ENCODE measurements around a stretch of chr2.

DNA sequence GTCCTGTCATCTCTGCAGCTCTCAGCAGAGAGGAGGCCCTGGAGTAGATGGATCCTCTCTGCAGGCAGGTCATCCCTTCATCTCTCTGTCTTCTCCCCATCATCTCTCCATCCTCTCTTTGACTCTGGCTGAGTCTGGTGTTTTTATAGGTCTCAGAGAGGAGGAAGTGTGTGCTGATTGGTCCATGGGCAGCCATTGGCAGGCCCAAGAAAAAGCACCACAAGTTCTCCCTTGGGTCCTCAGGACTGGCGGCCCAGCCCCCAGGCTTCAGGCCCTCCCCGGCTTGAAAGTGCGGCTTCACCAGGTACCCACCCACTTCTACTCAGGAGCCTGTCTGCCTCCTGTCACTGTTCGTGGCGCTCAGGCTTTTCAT lies 34.5 kb downstream of the FBXO48 start:
- PRO-cap, 10 experiments = no peak in any of the 10 experiments

- PRO-cap, 10 experiments = no peak in any of the 10 experiments
Observed at GRCh38 chr2:68721269-68721944, 13.2 kb upstream of the ARHGAP25 start.

GRCh38 chr2:68737684-68738219 lies 3.1 kb downstream of the ARHGAP25 start:
- PRO-cap, 10 experiments = peak in 3 of 10 experiments; most common plus-strand start chr2:68737934 (in 1); most common minus-strand start chr2:68737804 (in 2)

GRCh38 chr2:68813163-68814082 lies 57.8 kb downstream of the BMP10 start:
- PRO-cap, 10 experiments = no peak in any of the 10 experiments

- PRO-cap, 10 experiments = no peak in any of the 10 experiments
Observed at GRCh38 chr2:68826275-68826474, 45.0 kb downstream of the BMP10 start.

DNA sequence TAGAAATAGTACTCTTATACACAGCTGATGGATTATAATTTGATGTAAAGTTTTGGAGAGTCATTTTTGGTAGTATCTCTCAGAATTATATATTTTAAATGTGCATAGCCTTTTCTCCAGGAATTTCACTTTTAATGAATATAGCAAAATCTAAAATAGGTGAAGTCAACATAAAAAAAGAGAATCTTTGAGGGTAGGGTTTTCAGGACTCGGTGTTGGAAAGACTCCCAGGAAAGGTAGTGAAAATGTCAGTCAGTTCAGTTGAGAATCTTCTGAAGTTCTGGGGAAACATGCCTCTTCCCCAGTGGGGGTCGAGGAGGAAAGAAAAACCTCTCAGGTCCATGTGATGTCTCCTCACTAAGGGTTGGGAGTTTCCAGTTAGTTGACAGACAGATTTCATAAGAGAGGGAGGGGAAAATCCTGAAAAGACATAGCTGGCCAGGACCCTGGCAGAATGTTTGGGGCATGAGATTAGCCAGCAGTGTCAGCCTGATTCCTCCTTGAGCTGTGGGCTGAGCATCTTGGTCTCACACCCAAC lies 14.1 kb downstream of the BMP10 start:
- PRO-cap, 10 experiments = no peak in any of the 10 experiments

- PRO-cap, 10 experiments = peak in 4 of 10 experiments; most common plus-strand start chr2:69083671 (in 1); most common minus-strand start chr2:69083554 (in 4)
Observed at GRCh38 chr2:69083108-69083917, 70.3 kb downstream of the ANTXR1 start.

DNA sequence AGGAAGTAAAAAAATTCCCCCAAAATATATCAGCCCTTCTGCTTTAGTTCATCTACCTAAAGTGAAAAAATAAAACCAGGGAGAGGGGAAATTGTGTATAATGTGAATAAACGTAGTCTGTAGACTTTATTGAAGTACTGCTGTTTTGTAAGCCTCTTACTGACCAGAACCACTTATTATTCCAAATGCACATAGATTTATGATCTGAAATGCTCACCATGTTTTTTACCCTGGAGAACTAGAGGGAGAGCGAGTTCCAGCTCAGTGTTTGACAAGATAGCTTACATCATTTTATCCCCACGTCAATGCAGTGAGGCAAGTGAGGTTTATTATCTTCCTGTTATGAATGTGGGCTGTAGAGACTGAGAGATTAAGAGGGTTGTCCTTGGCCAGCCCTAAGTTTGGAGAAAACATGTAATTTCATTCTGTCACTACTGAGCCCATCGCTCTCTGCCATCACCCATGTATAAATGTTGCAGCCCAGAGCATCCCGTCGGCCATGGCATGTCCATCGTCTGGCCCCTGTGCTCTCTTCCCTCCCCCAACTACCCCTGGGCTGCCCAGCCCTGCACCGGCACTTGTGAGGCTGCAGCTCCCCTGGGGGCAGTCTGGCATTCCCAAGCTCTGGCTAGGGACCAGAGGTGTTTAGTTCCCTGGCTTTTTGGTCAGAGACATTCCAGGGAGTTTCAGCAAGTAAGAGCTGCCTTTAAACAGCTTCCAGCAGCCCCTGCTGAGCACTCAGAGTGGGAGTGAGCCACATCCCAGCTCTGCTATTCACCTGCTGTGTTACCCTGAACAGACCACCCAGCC lies 136.7 kb downstream of the ANTXR1 start:
- PRO-cap, 10 experiments = no peak in any of the 10 experiments

GRCh38 chr2:69177764-69178803 lies 165.1 kb downstream of the ANTXR1 start:
- PRO-cap, 10 experiments = peak in 5 of 10 experiments; most common plus-strand start chr2:69178621 (in 1); most common minus-strand start chr2:69178421 (in 4)

- PRO-cap, 10 experiments = no peak in any of the 10 experiments
Observed at GRCh38 chr2:69196927-69197383, 184.0 kb downstream of the ANTXR1 start.

- PRO-cap, 10 experiments = no peak in any of the 10 experiments
Observed at GRCh38 chr2:69226086-69226456, 161.0 kb downstream of the GFPT1 start.

- PRO-cap, 10 experiments = no peak in any of the 10 experiments
Observed at GRCh38 chr2:69245756-69246804, 140.9 kb downstream of the GFPT1 start.

DNA sequence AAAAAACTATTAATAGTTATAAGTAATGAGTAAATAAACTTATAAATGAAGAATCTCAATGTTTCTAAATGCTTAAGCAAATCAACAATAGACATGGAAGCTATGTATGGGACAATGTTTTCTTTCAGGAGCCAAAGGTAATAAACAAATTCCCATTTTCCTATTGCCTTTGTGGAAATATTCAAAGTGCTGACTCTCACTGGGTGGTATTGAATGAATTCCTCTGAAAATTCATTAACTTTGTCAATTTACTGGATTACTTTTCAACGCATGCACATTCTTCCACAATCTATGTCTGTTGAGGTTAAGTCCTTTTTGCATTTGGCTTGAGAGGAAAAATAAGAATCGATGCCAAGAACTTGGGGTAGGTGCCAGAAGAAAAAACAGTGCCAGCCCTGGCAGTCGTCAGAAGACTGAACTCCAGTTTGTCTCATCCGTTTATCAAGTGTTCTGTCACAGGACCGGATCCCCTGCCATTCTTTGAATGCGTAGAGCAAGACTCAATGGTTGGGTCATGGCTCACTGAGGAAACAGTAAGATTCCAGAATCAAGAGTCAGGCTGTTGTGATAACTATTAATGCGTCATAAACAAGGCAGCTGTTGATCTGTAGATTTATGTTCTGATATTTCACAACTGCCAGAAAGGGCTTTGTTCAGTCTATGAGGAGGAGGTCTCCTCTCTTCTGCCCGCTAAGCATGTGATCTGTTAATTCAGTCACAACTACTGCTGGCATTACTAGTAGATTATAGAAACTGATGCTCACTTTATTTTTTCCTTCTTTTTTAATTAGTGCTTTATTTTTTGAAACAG lies 133.2 kb downstream of the GFPT1 start:
- PRO-cap, 10 experiments = peak in 1 of 10 experiments; most common minus-strand start position 415 of the sequence (in 1)

DNA sequence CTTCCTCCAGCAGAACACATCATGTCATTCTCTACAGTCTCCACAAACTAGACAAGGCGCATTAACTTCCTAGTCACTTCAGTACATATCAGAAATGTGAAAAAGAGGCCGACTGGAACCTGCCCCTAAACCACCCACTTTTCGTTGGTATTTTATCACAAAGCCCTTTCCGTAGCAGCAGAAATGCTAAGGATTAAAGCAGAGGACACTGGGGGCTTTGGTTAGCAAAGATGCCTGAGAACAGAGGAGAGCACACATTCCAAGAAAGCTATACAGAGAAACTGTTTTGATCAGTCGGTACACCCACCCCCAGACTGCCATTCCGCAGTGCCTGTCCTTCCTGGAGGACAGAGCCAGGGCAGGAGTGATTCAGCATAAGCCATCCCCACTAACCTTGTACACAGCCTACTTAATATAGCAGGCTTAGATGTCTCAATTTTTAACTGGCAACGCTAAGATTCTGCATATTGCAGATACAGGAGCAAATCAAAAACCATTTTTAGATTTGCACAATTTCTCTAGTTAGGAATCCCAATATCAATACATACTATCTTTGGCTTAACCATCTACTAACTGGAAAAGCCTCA lies 53.3 kb downstream of the AAK1 start:
- PRO-cap, 10 experiments = no peak in any of the 10 experiments

DNA sequence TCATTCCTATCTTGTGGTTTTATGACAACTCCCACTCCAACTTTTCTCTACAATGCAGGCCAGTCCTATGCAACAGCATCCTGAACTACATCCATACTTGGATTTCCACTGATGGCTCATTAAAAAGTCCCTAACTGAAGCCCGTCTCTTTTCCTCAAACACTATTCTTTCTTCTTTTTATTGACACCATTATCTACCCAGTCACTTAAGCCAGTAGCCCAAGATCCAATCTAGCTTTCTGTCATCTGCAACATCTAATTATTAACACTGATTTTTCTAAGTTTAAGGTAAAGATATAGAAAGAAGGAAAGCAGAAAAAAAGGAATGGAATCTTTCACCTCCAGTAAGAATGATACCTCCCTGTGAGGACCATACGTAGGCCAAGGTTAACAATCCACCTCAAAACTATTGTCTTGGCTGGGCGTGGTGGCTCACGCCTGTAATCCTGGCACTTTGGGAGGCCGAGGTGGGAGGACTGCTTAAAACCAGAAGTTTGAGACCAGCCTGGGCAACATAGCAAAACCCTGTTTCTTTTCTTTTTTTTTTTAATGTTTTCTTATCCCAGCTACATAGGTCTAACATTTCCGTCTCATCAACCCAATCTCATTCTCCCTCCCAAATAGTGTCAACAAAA lies 15.7 kb downstream of the AAK1 start:
- PRO-cap, 10 experiments = no peak in any of the 10 experiments

GRCh38 chr2:69683015-69683931 lies 39.7 kb upstream of the AAK1 start:
- PRO-cap, 10 experiments = no peak in any of the 10 experiments

DNA sequence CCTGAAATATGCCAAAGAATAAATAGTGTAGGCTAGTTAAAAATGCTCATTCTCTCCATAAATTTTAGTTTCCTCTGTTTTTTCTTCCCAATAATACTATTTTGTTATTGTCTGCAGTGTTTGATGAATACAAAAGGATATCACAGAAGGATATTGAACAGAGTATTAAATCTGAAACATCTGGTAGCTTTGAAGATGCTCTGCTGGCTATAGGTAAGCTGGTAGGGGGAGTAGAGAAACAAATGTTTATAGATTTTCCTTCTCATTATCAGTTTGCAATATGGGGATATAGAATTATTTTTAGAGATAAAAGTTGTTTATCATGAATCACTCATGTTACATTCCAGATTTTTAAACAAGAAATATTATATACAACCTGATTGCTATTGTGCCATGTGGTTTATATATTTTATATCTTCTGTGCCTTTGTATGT lies 11.0 kb upstream of the GMCL1 start:
- PRO-cap, 10 experiments = no peak in any of the 10 experiments

- PRO-cap, 10 experiments = no peak in any of the 10 experiments
Observed at GRCh38 chr2:69936671-69937545, 22.0 kb downstream of the MXD1 start.

DNA sequence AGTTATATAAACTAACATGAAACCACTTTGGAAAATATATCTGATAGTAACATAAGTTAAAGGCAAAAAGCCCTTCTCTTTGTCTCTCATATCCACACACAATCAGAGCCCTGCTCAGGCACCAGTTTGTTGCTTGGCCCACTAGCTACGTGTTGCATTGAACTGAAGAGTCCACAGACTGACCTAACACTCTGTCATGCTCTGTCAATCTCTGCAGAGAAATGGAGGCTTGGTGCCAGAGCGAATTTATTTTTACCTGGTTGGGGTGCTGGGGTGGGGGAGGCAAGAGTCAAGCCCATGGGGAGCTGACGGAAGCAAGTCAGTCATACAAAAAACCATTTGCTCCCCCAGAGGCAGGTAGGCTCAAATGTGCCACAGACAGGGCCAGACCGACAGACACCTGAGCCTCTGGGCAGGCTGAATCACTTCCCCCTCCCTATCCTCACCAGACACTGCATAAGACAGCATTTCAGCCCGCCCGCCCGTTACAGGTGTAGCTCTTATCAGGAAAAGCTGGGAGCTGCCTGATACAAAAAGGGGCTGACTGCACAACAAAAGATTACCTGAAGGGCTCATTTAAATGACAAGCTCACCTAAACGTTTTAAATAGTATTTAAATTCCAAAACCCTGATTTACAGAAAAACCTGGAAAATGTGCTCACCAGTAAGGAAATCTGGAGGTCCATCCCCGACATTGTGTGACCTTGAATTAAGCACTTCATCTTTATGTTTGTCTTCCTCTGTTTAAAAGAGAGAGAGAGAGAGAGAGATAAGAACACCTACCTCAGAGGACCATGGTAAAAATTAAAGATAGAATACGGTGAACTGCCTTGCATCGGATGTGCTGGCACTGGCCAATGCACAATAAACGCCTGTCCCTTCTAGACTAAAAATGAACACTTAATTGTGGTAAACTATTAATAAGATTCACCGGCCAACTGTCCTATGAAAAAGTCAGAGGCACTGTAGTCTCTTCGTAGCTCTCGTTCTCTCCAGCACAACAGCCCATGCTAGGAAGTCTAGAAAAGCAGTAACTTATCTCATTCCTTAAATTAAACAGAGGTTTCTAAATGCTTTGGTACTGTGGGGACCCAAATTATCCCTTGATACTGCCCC lies 2.0 kb upstream of the PCBP1 start:
- PRO-cap, 10 experiments = peak in 8 of 10 experiments; most common plus-strand start position 448 of the sequence (in 3); most common minus-strand start position 410 of the sequence (in 4)

GRCh38 chr2:70141330-70141885 lies 49.4 kb downstream of the C2orf42 start:
- PRO-cap, 10 experiments = peak in 10 of 10 experiments; most common plus-strand start chr2:70141380 (in 7); most common minus-strand start chr2:70141388 (in 1)